Right ventricle myocardium (tissue), 1 donor: ENCODE measurements around the genes PLCG1, CHD6 and PTPRT.

- PRO-cap, 2 experiments: no peak in any of the 2 experiments
Observed at GRCh38 chr20:40271022-40271747, 417.9 kb downstream of the MAFB start.

DNA sequence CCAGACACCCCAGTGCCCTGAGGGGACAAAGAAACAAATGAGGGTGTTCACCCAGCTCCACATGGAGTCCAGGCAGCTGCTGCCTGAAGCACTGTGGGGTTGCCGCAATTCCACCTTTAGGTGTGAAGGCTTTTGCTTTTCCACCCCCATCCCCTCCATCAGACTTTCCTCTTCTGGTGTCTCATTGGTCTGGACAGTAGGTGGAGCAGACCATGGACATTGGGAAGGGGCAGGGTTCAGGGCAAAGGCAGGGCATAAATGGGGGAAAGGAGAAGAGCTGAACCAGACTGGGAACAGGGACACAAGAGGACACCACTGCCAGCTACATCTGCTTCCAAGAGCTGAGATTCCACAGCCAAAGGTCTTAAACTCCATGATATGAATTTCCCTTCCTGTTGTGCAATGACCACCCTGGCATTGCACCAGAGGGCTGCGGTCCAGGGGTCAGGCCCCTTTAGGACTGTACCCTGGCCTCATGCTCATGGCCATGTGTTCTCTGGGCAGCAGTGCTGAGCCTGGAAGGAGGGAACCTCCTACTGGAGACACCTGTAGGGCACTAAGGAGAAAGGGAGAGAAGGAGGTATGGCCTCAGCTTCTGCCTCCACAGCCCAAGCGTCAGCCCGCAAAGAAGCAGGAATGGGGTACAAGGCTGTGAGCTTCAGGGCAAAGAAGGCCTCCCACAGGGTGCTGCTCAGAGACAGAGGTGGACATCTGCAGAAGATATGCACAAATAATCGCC is 137.9 kb downstream of the MAFB start:
- PRO-cap, 2 experiments: no peak in any of the 2 experiments

GRCh38 chr20:40682106-40683103 is 6.6 kb downstream of the MAFB start:
- PRO-cap, 2 experiments: peak in 1 of 2 experiments; most common plus-strand start chr20:40682650 (in 1)

DNA sequence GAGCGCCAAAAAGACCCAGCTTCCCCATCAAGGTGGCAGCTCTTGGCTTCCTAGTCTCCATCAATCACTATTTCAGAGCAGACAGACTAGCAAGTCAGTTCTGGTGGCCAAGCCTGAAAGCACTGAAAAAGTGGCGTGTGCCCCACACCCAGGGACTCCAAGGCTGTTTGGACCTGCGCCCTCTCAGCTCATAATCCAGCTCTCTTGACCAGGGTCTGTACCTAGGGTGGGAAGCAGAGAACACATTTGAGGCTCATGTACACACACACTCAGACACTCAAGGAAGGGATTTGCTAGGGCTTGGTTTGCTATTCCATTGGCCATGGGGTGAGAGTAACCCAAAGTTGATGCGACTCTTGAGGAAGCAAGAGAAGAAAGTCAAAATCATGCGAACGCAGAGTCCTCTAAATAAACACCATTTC is 3.6 kb downstream of the MAFB start:
- PRO-cap, 2 experiments: no peak in any of the 2 experiments

- PRO-cap, 2 experiments: peak in 2 of 2 experiments; most common plus-strand start chr20:40689518 (in 1); most common minus-strand start chr20:40689720 (in 2)
Observed at GRCh38 chr20:40689340-40690367, 618 bp upstream of the MAFB start.

- PRO-cap, 2 experiments: no peak in any of the 2 experiments
Observed at GRCh38 chr20:41046694-41047182, 18.1 kb downstream of the TOP1 start.

DNA sequence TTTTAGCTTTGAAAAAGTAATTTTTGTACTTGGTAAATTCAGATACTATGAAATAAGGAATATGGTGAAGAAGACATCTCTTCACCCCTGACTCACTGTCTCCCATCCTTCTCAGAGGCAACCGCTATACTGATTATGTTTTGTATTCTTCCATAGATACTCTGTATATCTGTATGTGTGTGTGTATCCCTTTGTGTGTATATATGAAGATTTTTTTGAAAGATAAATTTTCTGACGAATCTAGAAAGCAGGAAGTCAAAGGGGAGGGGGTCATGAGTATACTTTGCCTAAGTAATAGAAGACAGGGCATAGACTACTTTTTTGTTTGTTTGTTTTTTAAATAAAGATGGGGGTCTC is 48.1 kb downstream of the TOP1 start:
- PRO-cap, 2 experiments: no peak in any of the 2 experiments

- PRO-cap, 2 experiments: no peak in any of the 2 experiments
Observed at GRCh38 chr20:41103854-41104976, 33.1 kb upstream of the PLCG1 start.

DNA sequence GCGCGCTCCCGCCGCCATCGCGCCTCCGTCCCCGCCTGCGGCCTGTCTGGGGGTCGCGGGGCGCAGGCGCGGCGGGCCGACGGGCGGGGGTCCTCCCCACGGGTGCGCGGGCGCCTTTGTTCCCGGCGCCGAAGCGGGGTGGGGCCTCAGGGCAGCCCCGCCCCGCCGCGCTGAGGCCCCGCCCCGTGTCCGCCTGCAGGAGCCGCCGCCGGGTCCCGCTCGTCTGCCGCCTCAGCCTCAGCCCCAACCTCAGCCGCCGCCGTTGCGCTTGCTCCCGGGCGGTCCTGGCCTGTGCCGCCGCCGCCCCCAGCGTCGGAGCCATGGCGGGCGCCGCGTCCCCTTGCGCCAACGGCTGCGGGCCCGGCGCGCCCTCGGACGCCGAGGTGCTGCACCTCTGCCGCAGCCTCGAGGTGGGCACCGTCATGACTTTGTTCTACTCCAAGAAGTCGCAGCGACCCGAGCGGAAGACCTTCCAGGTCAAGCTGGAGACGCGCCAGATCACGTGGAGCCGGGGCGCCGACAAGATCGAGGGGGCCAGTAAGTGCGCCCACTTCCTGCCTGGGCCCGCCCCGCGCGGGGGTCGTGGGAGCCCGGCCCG is at the start of gene PLCG1:
Gene PLCG1 (plus strand): TSS at position 222 of the 598 bp plus-strand sequence.
- PRO-cap, 2 experiments: peak in 2 of 2 experiments; most common plus-strand start position 222 of the sequence (in 2); most common minus-strand start position 37 of the sequence (in 2)

DNA sequence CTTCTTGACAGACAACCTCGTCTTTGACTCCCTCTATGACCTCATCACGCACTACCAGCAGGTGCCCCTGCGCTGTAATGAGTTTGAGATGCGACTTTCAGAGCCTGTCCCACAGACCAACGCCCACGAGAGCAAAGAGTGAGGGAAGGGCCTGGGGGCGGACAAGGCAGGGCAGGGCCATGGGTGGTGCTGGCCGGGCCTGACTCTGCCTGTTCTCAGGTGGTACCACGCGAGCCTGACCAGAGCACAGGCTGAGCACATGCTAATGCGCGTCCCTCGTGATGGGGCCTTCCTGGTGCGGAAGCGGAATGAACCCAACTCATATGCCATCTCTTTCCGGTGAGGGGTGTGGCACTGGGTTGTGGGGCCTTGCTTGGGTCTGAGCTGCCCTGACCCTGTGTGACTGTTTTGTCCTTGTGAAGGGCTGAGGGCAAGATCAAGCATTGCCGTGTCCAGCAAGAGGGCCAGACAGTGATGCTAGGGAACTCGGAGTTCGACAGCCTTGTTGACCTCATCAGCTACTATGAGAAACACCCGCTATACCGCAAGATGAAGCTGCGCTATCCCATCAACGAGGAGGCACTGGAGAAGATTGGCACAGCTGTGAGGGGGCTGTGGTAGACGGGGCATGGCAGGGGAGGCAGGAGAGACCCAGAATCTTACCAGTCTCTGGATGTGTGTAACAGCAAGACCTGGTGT is 29.1 kb downstream of the PLCG1 start:
- PRO-cap, 2 experiments: no peak in any of the 2 experiments

DNA sequence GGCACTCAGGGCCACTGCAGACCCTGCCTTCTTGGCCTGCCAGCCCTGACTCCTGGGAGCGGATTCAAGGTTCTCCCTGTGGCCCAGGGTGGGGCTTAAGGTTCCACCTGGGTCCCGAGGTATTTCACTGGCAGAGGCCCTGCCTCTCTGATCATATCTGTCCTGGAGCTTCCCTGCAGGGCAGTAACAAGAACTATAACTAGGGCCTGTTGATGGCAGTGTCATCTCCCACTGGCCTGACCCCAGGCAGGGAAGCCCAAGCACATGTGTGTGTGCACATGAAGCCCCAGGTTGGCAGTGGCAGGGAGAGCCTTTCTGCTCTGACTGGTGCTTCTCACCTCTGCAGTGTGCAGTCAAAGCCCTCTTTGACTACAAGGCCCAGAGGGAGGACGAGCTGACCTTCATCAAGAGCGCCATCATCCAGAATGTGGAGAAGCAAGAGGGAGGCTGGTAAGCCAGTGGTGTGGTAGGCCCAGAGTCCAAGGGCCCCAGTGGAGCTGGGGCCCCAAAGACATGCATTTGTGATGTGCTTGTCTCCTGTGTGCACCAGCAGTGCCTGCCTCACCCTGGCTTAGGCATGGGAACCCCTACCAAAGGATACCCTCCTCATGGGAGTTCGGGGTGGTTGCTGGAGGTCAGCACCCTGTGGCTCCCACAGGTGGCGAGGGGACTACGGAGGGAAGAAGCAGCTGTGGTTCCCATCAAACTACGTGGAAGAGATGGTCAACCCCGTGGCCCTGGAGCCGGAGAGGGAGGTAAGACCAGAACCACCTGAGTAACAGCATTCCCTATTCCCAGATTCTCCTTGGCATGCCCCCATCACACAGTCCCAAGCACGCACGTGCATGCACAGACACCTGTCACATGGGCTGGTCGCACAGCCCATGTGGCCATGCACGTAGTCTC is 31.3 kb downstream of the PLCG1 start:
- PRO-cap, 2 experiments: no peak in any of the 2 experiments

- PRO-cap, 2 experiments: no peak in any of the 2 experiments
Observed at GRCh38 chr20:41234465-41235089, 83.0 kb downstream of the ZHX3 start.

- PRO-cap, 2 experiments: peak in 2 of 2 experiments; most common plus-strand start chr20:41317931 (in 2)
Observed at GRCh38 chr20:41317814-41318597, 475 bp upstream of the ZHX3 start.

DNA sequence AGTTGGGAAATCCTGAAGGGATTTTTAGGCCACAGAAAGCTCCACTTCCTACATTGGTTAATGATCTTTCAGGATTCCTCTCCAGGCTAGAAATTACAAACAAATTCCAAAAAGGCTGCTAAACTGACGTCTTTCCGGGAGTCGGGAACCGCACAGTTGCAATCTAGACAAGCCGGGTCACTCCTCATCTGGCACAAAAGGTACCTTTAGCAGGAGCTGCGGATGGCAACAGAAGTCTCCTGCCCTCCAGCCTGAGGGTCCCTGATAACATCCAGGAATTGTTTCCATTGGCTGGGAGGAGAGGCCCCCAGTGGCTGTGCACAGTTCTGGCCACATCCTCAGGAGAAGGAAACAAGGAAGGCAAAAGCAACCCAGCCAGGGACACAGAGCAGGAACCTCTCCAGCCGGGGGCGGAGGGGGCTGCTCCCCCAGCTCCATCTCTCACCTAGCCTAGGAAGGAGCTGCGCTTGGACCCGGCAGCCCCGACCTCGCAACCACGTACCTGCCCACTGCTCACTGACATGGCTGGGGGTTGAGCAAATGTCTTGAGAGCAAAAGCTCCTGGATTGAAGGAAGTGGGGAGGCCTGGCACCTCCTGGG is 5.8 kb upstream of the LPIN3 start:
- PRO-cap, 2 experiments: no peak in any of the 2 experiments

DNA sequence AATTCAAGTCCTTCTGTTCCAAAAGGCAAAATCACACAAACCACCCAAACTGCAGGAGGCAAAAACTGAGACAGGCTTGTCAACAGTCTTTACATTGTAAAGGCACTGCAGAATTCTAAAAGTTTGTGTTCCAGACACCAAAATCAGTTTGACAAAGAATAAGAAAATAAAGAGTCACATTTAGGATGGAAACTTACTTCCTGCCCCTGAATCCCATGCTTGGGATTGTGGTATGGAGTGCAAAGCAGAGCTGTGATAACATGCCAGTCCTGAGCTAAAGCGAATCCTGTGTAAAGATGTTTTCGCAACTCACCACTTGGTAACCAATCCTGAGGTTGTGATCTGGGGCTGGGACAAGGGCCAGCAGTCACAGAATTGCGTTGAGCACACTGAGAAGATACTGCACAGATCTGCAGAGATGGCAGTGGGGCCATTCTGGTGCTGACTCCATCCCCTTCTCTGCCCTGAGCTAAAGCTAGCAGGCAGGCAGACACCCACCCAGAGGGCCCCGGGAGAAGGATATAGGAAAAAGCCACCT is 108.5 kb downstream of the CHD6 start:
- PRO-cap, 2 experiments: peak in 2 of 2 experiments; most common plus-strand start position 405 of the sequence (in 2); most common minus-strand start position 228 of the sequence (in 1)

DNA sequence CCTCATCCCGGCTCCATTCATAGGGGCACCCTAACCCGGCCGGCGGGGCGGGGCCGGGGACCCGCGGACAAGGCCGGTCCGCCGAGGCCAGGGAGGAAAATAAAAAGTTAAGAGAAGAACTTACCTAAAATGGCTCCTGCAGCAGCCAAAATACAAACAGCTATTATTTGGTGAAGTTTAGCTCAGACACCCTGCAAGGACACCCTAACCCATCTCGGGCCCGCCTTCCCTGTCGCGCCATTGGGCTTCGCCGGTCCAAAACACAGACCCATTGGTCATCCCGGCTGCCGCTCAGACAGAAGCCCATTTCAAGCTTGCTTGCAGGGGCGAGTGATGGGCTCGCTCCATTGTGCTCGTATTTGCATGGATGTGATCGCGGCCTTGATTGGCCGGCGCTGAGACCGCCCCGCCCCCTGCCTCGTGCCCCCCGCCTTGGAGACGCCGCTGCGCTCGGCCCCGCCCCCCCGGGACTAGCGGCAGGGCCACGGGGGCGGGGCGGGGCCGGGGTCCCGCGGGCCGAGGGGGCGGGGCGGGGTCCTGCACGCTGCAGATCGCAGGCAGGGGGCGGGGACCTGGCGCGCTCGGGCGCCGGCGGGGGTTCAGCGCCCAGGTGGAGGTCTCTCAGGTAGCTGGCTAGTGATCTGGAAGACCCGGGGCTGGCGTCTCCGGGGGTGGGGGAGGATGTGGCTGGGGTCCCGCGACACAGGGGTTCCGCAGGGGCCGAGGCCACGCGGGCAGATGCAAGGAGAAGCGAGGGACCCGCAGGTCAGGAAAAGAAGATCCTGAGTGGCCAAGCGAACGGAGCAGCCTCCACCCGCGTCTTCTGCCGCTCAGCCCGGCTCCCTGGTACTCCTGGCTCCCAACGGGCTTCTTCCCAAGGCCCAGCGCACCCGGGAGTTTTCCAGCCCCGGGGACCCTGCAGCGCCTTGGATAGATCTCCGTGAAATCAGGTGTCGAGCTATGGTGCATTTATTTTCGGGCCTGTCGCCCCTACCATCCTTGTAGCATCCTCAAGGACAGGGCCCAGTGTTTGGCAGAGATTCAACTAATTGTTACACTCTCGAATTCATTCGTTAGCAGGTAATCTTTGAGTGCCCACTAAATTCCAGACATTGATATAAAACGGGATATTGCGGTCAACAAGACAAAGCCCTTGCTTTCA is at the start of gene CHD6:
Gene CHD6 (minus strand): TSS at position 162 of the 1,162 bp plus-strand sequence.
- PRO-cap, 2 experiments: peak in 2 of 2 experiments; most common plus-strand start position 542 of the sequence (in 1); most common minus-strand start position 201 of the sequence (in 2)

DNA sequence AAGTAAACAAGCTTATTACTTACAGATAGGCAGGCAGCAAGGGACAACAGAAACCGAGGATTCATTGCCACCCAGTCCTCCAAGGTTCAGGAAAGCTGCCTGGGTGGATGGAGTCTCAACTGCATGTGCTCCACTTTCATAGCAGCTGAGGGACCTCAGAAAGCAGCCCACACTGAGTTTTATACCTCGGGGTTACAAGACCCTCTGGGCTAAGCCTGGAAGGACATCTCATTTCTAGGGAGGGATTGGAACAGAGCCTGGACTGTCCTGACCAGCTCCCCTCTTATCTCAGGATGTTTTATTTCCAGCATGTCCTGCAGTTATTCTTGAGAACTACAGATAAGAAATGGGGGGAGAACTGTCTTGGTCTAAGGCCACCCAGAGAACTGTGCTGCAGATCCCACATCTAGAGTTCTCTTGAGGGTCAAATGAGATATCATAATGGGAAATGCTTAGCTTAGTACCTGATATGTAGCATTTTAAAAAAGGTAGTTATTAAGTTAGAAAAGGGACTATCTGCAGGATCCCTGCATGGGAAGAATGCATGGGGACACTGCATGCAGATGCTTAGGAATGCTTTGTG is 97.3 kb upstream of the CHD6 start:
- PRO-cap, 2 experiments: no peak in any of the 2 experiments

DNA sequence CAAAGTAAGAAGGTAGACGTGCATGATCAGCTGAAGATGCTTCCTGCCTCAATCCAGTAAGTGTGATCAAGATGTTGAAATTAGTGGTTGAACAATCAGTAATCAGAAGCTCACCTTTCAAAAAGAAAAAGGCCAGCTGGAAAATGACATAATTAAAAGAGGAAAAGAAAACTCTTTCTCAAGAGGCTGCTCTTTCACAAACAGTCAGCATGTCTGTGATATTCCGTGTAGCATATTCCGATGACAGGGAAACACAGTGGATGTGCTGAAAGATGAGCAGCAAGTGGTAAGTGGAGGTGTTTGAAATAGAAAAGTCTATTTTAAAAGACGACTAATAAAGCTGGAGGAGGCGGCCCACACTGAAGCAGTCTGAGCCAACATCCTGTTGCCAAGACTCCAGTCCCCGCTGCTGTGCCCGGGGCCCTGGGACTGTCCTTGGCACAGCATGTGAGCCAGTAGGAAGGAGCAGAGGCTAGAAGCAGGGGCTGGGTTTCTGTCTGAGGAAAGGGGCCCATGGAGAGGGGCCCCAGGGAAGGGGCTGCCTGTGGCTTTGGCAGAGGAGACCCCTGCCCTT is 351.4 kb upstream of the CHD6 start:
- PRO-cap, 2 experiments: no peak in any of the 2 experiments

- PRO-cap, 2 experiments: no peak in any of the 2 experiments
Observed at GRCh38 chr20:43062271-43062658, 127.4 kb downstream of the PTPRT start.

GRCh38 chr20:43189789-43190323 is at the start of gene PTPRT:
TSS of gene PTPRT (minus strand) at chr20:43189906.
- PRO-cap, 2 experiments: no peak in any of the 2 experiments